Measurements from ENCODE around the gene MDGA2.

GRCh38 chr14:45230889-45231455, 22.0 kb downstream of the MIS18BP1 start:
- PRO-cap: no peak

- PRO-cap: no peak
These were observed 1.3 kb downstream of the MDGA2 start for GRCh38 chr14:47673834-47674849.

DNA sequence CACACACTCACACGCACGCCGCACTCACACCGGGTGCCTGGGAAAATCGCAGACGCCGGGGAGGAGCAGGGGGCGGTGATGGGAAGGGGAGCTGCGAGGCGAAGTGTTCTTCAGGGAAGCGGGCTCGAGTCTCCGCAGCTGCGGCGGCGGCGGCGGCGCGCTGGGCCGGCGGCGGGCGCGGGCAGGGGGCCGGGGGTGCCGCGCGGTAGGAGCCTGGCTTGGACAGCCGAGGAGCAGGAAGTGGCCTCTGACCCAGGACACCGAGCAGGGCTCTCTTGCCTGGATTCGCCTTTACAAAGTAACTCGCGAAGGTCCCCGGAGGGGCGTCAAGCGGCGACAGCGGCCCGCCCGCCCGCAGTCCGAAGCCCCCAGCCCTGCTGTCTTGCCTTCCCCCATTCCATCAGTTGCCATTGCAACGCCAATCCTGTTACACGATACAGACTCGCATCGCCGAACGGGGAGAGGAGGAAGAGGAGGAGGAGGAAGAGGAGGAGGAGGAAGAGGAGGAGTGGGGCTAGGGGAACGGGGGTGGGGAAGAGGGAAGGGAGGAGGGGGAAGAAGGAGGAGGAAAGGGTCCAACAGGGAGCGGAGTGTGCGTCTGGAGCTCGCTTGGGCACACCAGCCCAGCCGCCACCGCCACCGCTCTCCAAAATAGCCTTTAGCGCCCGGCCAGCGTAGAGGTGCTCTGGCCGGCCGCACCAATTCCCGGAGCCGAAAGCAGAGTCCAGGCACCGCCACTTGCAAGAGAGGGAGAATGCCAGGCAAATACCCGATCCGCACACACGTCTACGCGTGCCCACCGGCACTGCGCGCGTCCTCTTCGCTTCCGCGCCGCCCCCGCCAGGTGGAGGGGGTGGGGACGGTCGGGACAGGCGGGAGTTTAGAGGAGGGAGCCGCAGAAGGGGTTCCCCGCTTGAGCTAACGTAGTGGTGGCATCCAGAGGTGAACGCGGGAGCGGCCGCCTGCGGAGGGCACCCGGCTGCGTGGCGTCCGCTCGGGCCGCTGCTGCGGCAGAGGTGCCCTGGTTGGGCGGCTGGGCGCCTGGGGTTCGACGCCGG, at the start of gene MDGA2:
Gene MDGA2, minus strand, starts transcription at position 756 of the 1,058 bp plus-strand sequence.
- PRO-cap: no peak

DNA sequence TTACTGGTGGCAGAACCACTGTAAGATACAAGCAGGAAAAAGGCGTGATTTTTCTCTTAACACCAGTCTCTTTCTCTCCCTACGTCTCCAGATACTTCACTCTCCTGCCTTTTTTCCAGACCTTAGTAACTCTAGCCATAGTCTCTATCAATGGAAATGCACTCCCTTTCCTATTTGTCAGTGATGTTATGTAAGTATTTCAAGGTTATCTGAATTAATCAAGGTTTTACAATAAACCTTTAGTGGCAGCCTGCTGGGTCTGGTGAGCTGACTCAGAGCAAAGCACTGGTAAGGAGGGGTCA, 11.7 kb downstream of the RPS29 start:
- PRO-cap: no peak

- PRO-cap: no peak
These were observed 3.4 kb downstream of the MGAT2 start for GRCh38 chr14:49623879-49624490.

DNA sequence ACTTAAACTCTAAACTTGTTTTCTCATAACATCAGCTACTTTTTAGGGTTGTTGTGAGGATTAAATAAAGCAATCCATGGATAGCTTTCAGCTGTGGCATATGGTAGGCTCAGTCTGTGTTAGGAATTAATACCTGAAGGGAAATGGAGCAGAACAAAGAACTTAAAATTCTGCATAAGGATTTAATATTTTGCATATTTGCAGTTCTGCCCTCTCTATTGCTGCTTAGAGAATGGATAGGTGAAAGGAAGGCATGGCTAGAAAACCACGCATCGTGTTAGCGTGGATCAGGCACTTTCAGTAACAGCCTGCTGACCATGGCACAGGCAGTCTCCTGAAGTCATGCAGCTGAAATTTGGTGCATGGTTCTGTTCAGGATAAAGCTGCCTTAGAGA, 2.7 kb downstream of the KLHDC2 start:
- PRO-cap: no peak

GRCh38 chr14:49840545-49840942, 12.0 kb downstream of the NEMF start:
- PRO-cap: no peak

DNA sequence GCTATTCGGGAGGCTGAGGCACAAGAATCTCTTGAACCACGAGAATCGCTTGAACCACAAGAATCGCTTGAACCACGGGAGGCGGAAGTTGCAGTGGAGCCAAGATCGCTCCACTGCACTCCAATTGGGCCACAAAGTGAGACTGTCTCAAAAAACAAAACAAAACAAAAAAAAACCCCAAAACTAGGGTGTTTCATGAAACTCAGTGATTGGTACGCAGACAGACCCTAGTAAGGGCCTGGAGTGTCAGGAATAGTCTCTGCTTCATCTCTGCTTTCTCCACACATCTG, 6.3 kb upstream of the ARF6 start:
- PRO-cap: no peak

- PRO-cap: no peak
These were observed 1.4 kb downstream of the ARF6 start for GRCh38 chr14:49894272-49894729.

DNA sequence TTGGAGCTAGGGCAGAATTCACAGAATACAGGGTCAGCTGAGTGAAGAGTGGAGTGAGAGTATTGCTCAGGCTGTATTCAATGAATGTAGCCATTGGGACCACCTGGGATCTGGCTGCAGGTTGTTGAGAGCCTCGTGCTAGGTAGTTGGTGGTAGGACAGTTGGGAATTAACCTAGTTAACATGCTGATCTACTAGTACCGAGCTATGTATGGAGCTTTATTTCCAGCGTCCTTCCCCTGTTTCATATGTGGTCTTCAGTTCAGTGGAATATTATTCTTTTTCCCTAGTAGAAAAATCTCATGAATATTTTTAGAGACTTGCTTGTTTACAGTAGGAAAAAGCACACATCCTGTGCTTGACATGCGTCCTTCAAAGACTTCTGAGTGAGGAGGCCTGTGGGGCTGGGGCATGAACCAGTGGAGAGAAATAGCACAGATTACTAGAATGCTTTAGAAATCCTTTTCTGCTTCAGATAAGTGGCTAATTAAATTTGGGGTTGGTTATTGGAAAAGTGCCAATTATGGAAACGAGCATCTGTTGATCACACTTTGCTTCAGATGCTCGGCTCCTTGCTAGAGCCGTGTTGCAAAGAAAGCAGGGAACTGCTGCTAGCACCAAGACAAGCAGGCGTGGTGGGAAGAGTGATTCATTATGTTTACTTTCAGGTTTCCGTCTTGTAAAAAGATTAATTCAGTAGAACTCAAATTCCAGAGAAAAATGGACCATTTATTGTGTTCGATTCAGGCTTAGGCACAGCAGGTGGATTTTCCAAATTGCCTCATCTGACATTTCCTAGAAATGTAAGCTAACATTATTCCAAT, 53.6 kb downstream of the ARF6 start:
- PRO-cap: no peak

DNA sequence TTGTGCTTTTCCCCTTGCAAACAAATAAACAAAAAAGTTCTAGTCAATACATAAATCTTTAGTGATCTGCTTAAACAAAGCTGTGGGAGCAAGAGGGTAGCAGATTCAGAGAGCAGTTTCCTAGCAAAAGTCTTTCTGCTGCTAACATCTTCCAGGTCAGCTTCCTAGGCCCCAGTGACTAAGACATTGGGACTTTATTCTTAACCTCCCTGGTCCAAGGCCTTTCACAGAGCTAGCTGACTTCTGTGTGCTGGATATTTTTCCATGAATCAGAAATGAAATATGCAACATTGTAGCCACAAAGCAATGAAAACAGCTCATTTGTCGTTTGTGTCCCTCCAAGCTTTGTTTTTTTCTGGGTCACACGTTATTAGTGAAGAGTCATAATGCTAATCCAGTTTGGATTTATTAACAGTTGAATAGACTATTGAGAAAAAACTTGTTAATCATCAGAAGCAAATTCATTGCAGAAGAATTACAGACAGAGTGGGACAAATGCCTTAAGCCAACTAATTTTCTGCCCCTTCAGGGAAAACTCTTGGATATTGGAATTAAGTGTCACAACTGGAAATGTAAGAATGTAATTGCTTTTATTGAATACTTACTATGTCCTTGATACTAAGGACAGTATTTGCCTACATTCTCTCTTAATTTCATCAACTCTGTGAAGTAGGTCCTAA, 82.4 kb downstream of the ARF6 start:
- PRO-cap: unidirectional peak, minus-strand start at position 137 of the sequence

DNA sequence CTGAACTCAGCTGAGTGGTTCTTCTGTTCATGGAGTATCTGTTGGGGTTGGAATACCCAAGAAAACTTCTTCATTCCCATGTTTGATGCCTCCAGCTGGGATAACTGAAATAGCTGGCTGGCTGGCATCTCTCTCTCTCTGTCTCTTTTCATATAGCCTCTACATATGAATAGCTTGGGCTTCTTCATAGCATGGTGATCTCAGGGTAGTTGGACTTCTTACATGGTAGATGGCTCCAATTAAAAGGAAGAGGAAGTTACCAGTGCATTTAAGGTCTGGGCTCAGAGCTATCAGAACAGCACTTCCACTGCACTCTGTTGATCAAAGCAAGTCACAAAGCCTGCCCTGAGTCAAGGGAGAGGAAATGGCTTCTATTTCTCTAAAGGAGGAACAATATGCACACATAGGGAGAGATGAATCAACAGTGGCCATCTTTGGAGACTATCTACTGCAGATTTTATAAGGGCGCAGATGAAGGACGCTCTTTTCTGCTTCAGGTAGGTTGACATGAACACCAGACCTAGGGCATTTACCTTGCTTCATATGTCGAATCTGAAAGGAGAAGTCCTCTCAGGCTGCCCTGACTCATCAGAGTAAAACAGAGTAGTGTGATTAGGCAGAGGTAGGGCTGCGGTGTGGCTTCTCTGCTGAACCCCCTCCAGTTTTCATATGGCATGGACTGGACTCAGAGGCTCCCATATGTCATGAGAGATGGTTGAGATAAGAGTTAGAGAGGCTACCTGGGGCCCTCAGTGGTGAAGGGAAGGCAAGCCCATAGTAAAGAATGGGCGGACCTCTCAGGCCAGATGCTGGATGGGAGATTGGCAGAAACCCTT, 84.2 kb downstream of the ARF6 start:
- PRO-cap: bidirectional peak, plus-strand start at position 611 of the sequence, minus-strand start at position 316 of the sequence

DNA sequence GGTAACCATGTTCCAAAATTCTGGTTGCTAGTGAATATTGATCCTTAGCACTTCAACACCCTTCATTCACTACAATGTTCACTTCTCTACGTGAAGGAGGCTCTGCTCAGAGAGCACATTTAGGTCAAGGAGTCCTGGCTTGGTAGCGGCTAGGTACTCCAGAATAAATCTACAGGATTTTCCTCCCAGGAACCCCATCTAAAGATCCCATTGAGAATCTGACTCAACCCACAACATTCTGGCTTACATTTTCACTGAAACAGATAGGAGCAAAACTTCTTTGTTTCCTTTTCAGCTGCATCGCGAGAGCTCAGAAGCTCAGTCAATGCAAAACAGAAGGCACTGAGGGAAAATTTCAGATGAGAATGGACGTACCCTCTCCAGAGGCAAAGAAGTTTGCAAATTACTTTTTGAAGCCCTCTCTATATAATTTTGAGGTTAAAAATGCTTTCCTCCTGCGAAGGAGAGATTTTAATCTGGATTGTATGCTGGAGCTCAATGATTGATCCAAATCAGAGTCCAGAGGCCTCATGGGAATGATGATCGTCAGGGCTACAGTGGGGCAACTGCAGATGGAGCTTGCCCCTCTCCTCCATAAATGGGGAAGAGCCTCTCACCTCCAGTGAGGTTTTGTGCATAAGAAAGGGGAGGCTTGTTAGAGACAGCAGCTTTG, 93.8 kb downstream of the ARF6 start:
- PRO-cap: no peak

DNA sequence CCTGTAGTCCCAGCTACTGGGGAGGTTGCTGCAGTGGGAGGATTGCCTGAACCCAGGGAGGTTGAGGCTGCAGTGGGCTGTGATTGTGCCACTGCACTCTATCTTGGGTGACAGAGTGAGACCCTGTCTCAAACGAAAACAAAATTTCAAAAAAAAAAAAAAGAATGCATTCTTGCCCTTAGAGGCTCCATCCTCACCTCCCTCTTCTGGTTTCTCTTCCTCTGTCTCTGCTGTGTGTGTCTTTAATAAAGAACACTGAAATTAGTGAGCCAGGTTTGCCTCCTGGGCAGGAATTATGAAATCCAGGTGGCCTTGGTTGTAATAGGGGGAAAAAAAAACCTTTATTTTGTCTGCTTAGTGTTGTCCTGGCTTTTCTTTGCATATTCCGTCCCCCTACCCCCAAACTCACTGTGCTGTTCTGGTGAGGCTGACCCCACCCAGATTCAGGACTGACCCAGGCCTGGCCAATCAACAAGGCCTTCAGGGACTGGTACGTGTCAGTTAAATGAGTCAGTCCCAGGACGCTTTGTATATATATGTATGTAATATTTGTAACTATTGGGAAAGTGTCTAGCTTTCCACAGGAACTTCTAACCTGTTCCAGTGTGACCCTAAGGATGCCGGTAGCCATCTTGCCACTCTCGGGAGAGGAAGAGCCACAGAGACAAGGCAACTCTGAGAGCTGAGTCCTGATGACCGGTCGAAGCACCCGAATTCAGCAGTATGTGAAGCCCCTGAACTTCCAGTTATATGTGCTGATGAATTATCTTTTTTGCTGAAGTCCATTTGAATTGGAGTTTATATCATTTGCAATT, 107.5 kb downstream of the VCPKMT start:
- PRO-cap: no peak

- PRO-cap: no peak
These were observed 92.8 kb downstream of the VCPKMT start for GRCh38 chr14:50023451-50024161.

DNA sequence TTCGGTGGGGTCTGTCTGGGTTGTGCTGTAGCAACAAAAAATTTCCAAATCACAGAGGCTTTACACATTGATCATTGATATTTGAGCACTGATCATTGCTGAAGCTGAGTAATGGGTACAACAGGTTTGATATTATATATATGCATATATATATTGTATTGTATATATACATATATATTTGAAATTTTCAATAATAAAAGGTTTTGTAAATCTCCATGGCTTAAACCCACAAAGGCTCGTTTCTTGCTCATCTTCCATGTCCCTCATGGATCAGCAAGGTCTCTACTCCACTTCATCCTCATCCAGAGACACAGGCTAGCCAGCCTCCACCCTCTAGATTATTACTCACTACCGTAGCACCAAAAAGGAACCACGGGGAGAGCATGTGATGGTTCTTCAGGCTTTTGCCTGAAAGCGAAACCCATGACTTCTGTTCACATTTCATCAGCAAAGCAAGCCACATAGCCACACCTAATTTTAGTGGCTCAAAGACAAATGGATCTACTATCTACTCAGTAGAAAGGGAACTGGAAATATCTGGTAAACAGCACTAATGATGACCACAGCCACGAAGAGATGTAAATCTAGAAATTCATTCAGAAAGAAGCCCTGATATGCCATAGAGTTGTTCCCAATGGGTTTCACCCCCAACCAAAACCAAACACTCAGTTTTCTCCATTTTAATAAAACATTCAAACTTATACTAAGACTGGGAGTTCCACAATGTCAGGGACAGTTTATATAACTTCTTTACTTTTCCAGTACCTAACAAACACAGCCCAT, 51.4 kb downstream of the VCPKMT start:
- PRO-cap: bidirectional peak, plus-strand start at position 439 of the sequence, minus-strand start at position 340 of the sequence

- PRO-cap: no peak
These were observed 767 bp upstream of the VCPKMT start for GRCh38 chr14:50117101-50117577.

DNA sequence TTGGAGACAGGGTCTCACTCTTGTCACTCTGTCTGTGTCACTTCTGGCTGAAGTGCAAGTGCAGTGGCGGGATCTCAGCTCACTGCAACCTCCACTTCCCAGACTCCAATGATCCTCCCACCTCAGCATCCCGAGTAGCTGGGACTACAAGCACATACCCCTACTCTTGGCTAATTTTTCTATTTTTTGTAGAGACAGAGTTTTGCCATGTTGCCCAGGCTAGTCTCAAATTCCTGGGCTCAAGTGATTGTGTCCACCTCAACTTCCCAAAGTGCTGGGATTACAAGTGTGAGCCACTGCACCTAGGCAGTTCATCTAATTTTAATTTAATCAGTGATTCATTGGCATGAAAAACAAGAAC, 29.4 kb downstream of the SOS2 start:
- PRO-cap: no peak

GRCh38 chr14:50395192-50395740, 1.4 kb downstream of the CDKL1 start:
- PRO-cap: no peak

DNA sequence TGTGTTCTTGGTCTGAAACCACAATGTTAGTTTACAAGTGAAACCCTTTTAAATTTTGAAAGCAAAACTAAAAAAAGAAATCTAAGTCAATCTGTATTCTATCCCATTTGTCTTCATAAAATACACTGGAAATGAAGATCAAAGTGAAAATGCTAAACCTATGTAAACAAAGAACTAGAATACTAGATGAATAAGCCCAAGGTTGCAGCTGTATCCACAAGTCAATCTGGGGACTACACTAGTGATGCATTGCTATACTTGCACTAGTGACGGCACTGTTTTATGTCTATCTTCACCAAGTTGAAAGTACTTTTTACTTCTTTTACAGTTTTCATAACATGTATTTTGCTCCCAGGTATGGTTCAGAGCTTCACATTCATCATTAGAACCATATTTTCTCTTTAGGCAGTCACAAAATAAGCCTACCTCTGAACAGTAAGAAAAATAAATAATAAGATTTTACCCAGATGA, 10.3 kb downstream of the MAP4K5 start:
- PRO-cap: unidirectional peak, minus-strand start at position 228 of the sequence